Measurements from ENCODE around the genes SLC2A7 and H6PD.

GRCh38 chr1:8702080-8702554 lies 115.3 kb downstream of the RERE start:
- RRBS, result no CpG with 5 or more reads among the region's 10 CpGs

GRCh38 chr1:8927162-8927799 lies 18.4 kb upstream of the CA6 start:
- RRBS, result no CpG with 5 or more reads among the region's 6 CpGs

DNA sequence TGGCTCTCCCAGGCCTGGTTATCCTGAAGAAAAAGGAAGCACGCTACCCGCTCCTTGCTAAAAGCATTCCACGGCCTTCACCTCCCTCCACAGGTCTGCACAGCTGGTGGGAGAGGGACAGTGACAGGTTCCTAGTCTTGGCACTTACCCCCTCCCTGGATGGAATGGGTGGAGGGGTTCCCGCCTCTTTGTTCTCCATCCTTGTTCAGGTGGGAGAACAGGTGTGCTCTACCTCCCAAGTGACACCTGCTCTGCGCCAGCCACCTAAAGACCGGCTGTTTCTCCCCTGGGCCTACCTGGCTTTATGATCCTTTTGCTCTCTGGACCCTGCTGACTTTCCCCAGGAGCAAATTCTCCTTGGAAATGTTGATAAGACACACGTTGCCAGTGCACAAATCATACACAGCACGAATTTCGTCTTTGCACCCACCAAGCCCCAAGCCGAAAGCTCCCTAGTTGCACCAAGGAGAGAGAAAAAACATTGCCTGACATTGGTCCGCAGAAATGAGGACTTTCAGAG lies at the start of gene SLC2A7:
TSS of gene SLC2A7 (minus strand) at position 277 of the 520 bp plus-strand sequence.
- RRBS, result no CpG with 5 or more reads among the region's 11 CpGs

- RRBS, result no CpG with 5 or more reads among the region's 7 CpGs
These were observed 18.4 kb downstream of the GPR157 start for GRCh38 chr1:9110489-9110930.

GRCh38 chr1:9234706-9235787 lies at the start of gene H6PD:
H6PD (plus strand) TSS chr1:9234774.
- RRBS, result 1% methylated on average over 31 of the region's 97 CpGs

DNA sequence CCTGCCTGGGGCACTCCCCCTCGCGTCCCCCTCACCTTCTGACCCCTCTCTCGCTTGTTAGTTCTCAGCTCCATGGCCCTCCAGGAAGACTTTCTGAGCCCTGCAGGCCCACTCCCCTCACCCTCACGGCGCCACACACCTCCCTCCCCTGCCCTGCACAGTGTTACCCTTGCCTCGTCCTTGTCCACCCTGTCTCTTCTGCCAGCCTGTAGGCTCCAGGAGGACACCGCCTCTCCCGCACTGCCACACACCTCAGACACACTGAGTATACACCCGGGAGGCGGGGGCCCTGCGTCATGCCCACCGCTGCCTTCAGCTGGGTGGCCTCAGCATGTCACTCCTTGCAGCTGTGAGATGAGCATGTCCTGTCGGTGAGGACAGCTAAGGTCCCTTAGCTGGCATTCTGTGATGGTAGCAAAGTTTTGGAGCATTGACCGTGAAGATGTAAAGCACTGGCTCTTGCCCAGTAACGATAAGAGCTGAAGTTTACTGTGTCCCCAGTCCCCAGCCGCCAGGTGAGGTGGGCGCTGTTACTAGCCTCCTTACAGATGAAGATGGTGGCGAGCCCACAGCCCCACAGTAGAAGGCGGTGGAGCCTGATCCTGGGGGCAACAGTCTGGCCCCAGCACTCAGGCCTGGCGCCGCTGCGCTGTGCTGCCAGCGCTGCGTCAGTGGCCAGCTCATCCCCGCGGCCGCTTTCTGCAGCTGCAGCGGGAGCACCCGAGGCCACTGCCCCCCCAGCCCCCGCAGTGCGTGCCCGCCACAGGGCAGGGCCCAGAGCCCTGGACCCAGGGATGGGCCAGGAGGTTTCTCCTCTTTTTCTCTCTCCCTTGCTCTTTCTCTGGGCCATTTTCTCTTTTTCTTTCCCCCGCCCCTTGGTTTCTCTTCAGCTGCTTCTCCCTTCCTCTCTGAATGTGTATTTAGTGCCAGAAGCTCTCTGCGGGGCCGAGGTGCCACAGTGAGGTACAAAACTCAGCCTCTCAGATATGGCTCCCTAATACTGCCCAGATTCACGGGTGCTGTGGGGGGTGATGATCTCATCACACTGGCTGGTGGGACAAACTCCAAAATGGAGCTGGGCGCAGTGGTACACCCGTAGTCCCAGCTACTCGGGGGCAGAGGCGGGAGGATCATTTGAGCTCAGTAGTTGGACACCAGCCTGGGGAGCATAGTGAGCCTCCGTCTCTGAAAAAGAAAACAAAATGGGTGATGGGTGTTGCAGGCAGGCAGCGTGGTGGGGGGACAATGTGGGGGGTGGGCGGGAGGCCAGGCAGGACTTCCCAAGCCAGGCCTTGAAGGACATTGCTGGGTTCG lies 13.3 kb downstream of the H6PD start:
- RRBS, result no CpG with 5 or more reads among the region's 44 CpGs

DNA sequence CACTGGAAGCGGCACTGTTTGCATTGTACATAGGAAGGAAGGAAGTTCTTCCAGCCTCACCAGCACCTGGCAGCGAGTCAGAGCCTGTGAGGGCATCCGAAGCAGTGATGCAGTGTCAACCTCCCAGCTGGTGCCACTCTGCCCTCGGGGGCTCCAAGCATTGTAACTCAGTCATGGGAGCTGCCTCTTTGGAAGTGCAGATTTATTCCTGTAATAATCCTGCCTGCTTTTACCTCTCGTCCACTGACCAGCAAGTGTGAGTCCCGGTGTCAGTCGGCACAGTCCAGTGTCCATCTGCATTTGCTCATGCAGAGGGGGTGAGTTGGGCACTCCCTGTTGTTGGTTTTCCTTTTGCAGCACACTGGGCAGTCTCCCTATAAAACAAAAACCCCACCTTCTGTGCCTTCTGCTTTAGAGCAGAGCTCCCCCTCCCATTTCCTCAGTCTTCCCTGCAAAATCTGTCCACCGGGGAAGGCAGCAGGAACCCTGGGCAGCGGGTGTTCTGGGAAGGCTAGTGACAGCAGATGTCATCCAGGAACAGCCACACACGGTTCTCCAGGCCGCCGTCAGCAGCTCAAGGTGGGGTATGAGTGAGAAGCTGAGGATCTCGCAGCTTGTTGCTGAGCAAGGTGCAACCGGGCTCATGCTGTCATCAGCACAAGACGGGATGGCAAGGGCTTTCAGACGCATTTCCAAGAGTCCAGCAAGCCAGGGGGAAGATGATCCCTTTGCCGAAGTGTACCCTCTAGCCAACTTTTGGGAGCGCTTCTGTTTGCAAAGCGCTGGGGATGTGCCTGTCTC lies 23.2 kb upstream of the SPSB1 start:
- RRBS, result no CpG with 5 or more reads among the region's 19 CpGs

DNA sequence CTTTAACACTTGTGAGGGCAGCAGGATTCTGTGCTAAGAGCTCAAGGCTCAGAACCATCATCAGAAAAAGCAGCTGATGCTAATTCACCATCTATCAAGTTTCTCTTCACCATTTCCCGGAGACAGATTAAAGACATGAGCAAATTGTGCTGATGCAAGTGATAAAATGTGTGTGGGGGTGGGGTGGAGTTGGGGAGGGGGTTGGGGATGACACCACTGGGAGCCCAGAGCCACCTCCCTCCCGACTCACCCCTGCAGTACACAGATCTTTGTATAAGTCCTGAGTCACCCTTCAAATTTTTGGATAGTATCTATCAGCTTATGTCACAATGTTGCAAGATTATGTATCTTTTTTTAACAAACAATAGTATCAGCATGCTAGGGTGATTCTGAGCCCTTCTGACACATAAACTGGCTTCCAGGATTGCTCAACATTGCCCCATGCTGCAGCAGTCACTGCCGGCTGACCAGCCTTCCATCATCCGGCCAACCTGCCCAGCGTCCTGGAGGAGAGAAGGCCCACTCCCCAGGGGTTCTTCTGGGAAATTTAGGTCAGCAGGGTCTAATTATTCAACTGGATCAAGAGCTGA lies 2.7 kb upstream of the SPSB1 start:
- RRBS, result no CpG with 5 or more reads among the region's 5 CpGs

GRCh38 chr1:9296694-9297596 lies 4.3 kb downstream of the SPSB1 start:
- RRBS, result no CpG with 5 or more reads among the region's 12 CpGs

GRCh38 chr1:9321191-9322356 lies 28.9 kb downstream of the SPSB1 start:
- RRBS, result no CpG with 5 or more reads among the region's 34 CpGs

GRCh38 chr1:9322495-9323003 lies 29.9 kb downstream of the SPSB1 start:
- RRBS, result no CpG with 5 or more reads among the region's 17 CpGs

DNA sequence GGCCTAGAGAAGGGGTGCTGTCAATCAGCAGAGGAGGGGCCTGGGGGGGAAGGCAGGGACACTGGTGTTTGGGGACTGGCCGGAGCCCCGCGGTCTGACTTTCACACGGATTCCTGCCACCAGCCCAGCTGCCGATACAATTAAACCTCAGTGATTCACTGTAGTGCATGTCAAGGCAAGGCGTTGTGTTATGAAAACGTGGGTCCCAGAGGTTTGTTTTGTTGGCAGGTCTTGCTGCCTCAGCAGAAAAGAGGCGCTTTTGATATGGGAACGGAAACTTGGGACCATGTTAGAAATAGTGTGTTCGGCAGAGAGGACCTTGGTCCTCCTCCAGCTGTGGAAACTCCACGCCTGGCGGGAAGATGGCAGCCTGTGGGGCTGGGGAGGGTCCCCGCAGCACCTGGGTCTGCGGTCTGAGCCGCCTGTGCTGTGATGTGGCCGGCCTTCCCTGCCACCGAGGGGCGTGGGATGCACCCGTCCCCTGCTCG lies 47.6 kb downstream of the SPSB1 start:
- RRBS, result no CpG with 5 or more reads among the region's 20 CpGs

- RRBS, result 0% methylated on average over 2 of the region's 31 CpGs
These were observed 113.0 kb upstream of the SLC25A33 start for GRCh38 chr1:9425826-9427022.

- RRBS, result no CpG with 5 or more reads among the region's 8 CpGs
These were observed 86.7 kb upstream of the SLC25A33 start for GRCh38 chr1:9452349-9453117.

GRCh38 chr1:9455527-9456184 lies 83.6 kb upstream of the SLC25A33 start:
- RRBS, result no CpG with 5 or more reads among the region's 18 CpGs

DNA sequence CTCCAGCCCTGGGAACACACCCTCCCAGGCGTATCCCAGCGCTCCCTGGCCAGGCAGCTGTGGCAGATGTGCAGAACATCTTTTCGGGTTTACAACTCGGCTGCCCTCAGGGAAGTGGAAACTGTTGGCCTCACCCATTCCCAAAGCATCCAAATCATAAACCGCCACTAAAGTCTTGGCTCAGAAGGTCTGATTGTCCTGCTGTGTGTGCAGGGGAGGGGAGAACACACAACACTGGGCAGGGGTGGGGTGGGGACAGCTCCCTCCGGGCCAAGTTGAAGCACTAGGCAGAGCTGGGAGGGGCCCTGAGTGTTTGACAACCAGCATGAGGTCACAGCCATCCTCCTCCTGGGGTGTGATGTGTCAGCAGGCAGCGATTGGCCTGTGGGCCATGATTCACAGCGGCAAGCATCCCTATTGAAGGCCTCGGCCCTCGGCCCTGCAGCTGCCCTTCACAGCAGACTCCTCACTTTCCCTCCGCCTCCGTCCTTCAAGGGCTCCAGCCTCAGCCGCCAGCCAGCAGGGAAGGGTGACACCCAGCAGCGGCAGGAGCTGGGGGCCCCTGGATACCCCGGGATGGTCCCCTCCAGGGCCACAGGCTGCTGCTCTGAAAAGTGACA lies 66.3 kb upstream of the SLC25A33 start:
- RRBS, result no CpG with 5 or more reads among the region's 15 CpGs

DNA sequence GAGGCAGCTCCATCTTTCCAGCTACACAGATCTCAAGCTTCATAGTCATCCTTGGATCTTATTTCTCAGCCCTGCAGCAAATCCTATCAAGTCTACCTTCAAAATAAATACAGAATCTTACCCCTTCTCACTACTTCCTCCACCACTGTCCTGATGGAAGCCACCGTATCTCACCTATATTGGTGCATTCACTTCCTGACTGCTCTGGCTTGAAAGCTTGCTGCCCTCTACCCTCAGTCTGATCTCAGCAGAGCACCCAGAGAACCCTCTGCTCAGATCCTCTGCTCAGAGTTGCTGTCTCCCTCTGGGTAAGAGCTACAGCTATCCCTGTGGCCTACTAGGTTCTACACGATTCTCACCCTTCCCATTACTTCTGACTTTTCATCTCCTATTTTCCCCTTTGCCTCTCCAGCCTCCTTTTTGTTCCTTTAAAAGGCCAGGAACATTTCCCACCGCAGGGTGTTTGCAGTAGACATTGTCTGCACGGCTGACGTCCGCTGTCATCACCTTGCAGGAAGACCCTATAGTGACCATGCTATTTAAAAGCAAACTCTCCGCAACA lies 19.4 kb downstream of the SLC25A33 start:
- RRBS, result no CpG with 5 or more reads among the region's 7 CpGs

GRCh38 chr1:9652797-9653175 lies 1.3 kb downstream of the PIK3CD start:
- RRBS, result 24% methylated on average over 4 of the region's 21 CpGs

- RRBS, result no CpG with 5 or more reads among the region's 19 CpGs
These were observed 74.3 kb downstream of the CLSTN1 start for GRCh38 chr1:9749222-9750020.

DNA sequence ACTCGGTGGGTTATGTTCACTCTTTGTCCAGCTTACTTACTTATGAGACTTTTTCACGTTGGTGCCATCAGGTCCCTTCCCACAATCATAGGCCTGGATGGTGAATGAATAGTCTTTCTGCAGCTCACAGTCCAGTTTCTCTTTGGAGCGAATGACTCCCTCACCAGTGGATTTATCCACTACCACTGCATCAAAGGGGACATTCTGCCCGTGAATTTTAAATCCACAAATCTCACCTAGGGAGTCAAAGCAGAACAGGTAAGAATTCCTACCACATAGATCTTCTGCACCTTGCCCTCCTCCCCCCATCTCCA lies 68.7 kb downstream of the CLSTN1 start:
- RRBS, result no CpG with 5 or more reads among the region's 4 CpGs